Measurements from ENCODE around the genes RAVER1, SLC44A2 and CARM1.

DNA sequence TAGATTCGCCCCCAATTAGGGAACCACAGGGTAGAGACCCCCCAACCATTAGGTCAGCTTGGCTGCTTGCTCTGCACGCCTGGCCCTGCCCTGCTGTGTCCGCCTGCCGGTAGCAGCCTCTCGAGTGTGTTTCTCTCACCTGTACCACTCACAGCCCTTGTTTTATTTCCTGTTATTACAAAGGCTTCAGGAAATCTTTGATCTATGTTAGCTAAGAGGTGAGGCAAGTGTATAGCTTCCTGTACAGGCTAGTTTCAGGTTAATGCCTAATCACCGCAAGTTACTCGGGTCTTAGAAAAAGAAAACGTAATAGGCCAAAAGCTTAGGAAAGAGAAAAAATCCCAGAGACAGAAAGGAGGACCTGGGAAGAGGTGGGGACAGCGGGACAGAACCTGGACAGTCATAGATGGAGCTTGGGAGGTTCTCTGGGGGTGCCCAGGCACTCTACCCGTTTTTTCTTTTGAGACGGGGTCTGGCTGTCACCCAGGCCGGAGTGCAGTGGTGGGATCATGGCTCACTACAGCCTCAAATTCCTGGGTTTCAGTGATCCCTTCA is 23.2 kb upstream of the EIF3G start:
- PRO-cap: bidirectional peak, plus-strand start at position 251 of the sequence, minus-strand start at position 101 of the sequence
- RAMPAGE, long total RNA, 4 experiments: no peak in any of the 4 experiments

DNA sequence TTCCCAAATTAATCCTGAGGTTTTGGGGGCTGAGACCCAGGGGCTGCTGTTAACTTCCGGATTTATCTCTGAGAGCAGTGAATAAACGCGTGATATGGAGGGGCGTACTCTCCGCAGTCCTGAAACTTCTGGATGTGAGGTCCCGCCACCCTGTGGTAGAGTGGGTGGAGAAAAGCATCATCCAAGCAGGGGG is 671 bp downstream of the RAVER1 start:
- PRO-cap: no peak
- RAMPAGE, long total RNA, 4 experiments: no peak in any of the 4 experiments

GRCh38 chr19:10332955-10334003 is at the start of gene RAVER1:
Gene RAVER1 (minus strand): TSS chr19:10333529.
- PRO-cap: bidirectional peak, plus-strand start at chr19:10333326, minus-strand start at chr19:10333191; bidirectional peak, plus-strand start at chr19:10333709, minus-strand start at chr19:10333529
- RAMPAGE, long total RNA, 4 experiments: start-site peak on the plus strand in 1 of 4 experiments, at chr19:10333691-10333722 at its widest, 7 reads per replicate; start-site peak on the minus strand in 4 of 4 experiments, at chr19:10333510-10333529 at its widest, 24 to 601 reads per replicate

- PRO-cap: no peak
- RAMPAGE, long total RNA, 4 experiments: no peak in any of the 4 experiments
Observed at GRCh38 chr19:10417692-10418746, 2.3 kb upstream of the PDE4A start.

GRCh38 chr19:10431710-10432693 is 11.7 kb downstream of the PDE4A start:
- PRO-cap: bidirectional peak, plus-strand start at chr19:10432155, minus-strand start at chr19:10432031
- RAMPAGE, long total RNA, 4 experiments: no peak in any of the 4 experiments

- PRO-cap: unidirectional peak, plus-strand start at chr19:10602466; bidirectional peak, plus-strand start at chr19:10602833, minus-strand start at chr19:10602745
- RAMPAGE, long total RNA, 4 experiments: start-site peak on the plus strand in 4 of 4 experiments, at chr19:10602448-10602525 at its widest, 23 to 56 reads per replicate
Observed at GRCh38 chr19:10602043-10602948, 15.2 kb upstream of the AP1M2 start.

GRCh38 chr19:10624685-10625868 is at the start of gene SLC44A2:
Gene SLC44A2 (plus strand): TSS chr19:10625553.
- PRO-cap: bidirectional peak, plus-strand start at chr19:10625541, minus-strand start at chr19:10625458
- RAMPAGE, long total RNA, 4 experiments: start-site peak on the plus strand in 2 of 4 experiments, at chr19:10625535-10625576 at its widest, 29 to 61 reads per replicate

DNA sequence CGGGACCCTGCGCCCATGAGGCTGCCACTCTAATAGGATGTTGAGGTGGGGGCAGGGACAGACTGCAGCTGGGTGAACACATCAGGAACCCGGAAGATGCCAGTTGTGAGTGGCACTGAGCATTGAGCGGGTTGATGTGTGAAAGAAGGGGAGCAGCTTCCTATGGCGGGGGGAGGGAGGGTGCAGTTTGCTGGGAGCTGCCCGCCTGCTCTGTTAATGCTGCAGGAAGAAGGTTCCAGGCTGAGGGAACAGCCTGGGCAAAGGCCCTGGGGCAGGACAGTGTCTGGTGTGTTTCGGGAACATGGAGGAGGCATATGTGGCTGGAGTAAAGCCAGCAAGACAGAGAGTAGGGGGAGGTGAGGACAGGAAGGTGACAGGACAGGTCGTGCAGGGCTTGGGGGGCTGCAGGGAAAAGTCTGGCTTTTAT is 29.8 kb downstream of the DNM2 start:
- PRO-cap: unidirectional peak, plus-strand start at position 102 of the sequence
- RAMPAGE, long total RNA, 4 experiments: no peak in any of the 4 experiments

DNA sequence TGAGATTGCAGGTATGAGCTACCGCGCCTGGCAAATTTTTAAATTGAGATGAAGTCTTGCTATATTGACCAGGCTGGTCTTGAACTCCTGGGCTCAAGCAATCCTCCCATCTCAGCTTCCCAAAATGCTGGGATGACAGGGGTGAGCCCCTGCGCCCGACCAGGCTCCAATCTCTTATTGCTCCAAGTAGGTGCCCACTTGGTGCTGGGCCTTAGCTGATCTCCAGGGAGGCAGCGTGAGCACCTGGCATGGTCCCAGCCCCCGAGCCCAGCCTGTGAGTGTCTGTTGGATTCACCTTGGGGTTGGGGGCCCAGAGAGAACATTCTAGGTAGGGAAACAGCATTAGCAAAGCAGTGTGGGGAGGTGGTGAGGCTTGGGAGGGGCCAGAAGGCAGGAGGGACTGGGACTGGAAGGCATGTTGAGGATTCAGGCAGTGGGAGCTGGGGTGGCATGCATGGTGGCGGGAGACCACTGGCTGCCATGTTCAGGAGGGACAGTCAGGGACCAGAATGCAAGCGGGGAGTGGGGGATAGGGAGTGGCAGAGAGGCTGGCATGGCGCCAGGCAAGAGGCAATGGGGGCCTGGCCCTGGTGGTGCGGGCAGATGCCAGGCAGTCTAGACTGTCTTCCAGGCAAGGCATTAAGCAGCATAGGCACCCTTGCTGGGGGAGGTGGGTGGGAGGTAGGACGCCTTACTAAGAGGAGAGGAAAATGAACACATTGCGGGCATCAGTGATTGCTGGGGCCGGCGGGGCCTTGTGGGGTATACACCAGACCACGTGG is 45.7 kb downstream of the DNM2 start:
- PRO-cap: no peak
- RAMPAGE, long total RNA, 4 experiments: no peak in any of the 4 experiments

DNA sequence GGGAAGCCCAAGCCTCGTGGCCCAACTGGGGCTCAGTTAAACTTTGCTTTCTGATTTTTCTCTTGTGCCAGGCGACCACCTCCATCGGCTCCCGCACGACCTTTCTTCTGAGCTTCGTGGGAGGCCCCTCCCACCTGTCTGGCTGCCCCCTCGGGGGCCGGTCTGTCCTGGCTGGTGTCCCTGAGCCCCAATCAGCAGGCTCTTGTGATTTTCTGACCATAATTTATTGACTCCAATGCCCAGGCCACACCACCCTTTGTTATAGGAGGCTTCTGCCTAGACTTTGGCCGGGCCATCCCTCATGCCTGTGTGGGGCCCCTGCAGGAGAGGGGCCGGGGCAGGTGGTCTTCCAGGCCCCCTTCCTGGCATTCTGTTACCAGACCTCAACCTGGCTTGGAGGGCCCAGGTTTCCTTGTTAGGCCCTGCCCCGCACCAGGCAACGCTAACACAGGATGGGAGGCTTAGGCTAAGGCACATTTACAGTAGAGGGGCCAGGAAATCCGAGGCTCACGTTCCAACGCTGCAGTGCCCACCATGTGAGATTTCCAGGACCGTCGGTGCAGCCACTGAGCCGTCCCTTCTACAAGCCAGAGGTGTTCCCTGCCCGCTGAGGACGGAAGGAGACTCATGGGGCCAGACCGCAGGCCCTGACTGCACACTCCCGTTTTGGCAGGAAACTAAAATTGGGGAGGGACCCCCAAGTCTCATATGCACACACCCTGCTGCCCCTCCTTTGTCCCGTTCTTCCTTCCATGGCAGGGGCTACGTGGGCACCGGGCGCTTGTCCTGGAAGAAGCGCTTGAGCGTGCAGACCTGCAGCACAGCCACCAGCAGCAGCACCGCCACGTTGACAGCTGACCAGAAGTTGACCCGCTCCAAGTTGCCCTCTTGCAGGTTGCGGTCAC is 3.5 kb downstream of the TMED1 start:
- PRO-cap: no peak
- RAMPAGE, long total RNA, 4 experiments: no peak in any of the 4 experiments

GRCh38 chr19:10862974-10863616 is 8.3 kb upstream of the CARM1 start:
- PRO-cap: no peak
- RAMPAGE, long total RNA, 4 experiments: no peak in any of the 4 experiments

- PRO-cap: bidirectional peak, plus-strand start at chr19:10871458, minus-strand start at chr19:10871215; unidirectional peak, plus-strand start at chr19:10871542; unidirectional peak, plus-strand start at chr19:10871666
- RAMPAGE, long total RNA, 4 experiments: start-site peak on the plus strand in 2 of 4 experiments, at chr19:10871762-10872090 at its widest, 5 to 25 reads per replicate
Observed at GRCh38 chr19:10871284-10872212, at the start of gene CARM1. Gene CARM1 (plus strand): TSS chr19:10871553.

GRCh38 chr19:10896757-10897629 is 25.6 kb downstream of the CARM1 start:
- PRO-cap: no peak
- RAMPAGE, long total RNA, 4 experiments: no peak in any of the 4 experiments

DNA sequence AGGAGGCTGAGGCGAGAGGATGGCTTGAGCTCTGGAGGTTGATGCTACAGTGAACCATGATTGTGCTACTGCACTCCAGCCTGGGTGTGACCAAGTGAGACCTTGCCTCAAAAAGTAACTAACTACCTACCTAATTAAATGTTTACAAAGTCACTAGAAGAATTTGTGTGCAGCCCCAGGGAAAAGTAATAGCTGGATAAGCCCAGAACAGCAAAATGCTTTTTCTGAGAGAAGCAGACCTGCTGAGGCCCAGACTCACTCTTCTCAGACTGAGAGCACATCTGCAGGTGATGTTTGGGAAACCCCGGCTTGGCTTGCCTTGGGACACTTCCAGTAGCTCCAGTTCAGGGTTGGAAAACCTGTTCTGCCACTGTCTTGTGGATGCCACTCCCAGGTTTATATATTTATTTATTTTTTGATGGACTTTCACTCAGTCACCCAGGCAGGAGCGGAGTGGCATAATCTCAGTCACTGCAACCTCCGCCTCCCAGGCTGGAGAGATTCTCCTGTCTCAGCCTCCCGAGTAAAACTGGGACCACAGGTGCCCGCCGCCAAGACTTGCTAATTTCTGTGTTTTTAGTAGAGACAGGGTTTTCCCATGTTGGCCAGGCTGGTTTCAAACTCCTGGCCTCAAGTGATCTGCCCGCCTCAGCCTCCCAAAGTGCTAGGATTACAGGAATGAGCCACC is 8.0 kb upstream of the SMARCA4 start:
- PRO-cap: bidirectional peak, plus-strand start at position 433 of the sequence, minus-strand start at position 271 of the sequence
- RAMPAGE, long total RNA, 4 experiments: no peak in any of the 4 experiments

DNA sequence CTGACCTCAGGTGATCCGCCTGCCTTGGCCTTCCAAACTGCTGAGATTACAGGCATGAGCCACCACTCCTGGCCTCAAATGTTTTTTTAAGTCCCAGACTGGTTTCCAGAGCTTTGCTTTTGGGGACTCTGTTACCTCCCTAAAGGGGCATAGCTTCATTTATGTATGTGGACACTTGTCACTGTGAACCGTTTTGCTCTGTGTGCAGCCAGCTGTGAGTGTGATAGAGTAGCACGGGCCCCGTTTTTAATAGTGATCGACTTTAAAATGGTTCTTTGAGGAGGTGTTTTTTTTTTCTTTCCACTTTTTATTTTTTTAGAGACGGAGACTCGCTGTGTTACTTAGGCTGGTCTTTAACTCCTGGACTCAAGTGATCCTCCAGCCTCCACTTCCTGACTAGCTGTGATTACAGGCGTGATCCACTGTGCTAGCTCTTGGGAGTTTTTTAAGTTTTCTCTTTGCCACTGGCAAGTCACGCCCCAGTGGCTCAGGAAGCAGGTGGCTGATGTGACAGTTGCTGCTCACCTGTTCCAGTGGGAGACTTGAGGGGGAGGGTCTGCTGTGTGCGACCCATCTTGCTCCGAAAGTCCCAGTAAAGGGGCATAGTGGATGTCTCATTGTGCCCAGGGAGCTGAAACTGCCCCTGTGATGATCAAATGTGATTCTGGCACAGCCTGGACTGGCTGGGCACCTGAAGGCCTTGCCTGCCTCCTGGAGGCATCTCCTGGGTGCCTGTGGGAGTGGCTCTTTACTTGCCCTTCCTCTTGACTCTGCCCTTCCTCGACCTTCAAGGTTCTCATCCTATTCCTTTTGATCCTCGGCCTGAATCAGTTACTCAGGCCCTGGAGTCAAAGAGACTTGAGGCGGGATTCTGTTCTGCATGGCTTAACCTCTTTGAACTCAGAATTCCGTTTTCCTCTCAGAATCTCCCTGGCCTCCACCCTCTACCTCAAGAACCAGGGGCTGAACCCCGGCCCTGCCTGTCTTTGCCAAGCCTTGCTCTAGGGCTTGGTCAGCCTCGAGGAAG is 7.7 kb downstream of the SMARCA4 start:
- PRO-cap: no peak
- RAMPAGE, long total RNA, 4 experiments: no peak in any of the 4 experiments

DNA sequence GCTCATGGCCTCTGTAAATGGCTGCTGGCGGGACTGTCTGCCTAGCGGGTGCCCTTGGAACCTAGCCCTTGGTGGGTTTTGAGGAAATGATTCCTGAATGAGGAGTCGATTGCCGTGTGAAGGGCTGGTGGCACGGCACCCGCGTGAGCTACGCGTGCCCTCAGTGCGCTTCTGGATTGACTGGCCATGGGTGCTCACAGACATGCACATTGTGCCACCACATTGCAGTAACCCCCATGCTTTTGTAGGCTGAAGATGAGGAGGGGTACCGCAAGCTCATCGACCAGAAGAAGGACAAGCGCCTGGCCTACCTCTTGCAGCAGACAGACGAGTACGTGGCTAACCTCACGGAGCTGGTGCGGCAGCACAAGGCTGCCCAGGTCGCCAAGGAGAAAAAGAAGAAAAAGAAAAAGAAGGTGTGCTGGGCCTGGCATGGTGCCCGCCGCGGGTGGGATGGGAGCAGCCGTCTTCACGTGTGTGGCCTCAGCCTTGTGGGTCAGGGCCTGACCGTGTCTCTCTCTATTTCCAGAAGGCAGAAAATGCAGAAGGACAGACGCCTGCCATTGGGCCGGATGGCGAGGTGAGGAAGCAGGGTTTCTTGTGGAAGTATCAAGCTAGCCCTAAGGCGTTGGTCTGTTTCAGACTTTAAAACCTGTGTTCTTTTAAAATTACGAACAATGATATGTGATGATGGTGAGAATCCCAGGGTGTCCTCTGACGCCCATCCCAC is 35.3 kb downstream of the SMARCA4 start:
- PRO-cap: no peak
- RAMPAGE, long total RNA, 4 experiments: no peak in any of the 4 experiments

DNA sequence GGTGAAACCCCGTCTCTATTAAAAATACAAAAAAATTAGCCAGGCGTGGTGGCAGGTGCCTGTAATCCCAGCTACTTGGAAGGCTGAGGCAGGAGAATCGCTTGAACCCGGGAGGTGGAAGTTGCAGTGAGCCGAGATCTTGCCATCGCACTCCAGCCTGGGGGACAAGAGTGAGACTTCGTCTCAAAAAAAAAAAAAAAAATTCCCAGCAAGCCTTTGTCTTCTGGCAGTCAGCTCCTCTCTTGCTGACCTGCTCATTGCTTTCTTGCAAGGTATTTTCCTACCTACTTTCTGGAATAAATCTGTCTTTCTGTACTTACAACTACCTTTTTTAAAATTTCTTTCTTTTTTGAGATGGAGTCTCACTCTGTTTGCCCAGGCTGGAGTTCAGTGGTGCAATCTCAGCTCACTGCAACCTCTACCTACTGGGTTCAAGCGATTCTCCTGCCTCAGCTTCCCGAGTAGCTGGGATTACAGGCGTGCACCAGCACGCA is 14.9 kb downstream of the LDLR start:
- PRO-cap: no peak
- RAMPAGE, long total RNA, 4 experiments: no peak in any of the 4 experiments

DNA sequence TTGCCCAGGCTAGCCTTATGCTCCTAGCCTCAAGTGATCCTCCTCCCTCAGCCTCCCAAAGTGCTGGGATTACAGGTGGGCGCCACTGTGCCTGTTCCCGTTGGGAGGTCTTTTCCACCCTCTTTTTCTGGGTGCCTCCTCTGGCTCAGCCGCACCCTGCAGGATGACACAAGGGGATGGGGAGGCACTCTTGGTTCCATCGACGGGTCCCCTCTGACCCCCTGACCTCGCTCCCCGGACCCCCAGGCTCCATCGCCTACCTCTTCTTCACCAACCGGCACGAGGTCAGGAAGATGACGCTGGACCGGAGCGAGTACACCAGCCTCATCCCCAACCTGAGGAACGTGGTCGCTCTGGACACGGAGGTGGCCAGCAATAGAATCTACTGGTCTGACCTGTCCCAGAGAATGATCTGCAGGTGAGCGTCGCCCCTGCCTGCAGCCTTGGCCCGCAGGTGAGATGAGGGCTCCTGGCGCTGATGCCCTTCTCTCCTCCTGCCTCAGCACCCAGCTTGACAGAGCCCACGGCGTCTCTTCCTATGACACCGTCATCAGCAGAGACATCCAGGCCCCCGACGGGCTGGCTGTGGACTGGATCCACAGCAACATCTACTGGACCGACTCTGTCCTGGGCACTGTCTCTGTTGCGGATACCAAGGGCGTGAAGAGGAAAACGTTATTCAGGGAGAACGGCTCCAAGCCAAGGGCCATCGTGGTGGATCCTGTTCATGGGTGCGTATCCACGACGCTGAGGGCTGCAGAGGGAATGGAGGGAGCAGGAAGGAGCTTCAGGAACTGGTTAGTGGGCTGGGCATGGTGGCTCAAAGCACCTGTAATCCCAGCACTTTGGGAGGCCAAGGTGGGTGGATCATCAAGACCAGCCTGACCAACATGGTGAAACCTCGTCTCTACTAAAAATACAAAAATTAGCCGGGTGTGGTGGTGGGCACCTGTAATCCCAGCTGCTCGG is 24.1 kb downstream of the LDLR start:
- PRO-cap: no peak
- RAMPAGE, long total RNA, 4 experiments: no peak in any of the 4 experiments

DNA sequence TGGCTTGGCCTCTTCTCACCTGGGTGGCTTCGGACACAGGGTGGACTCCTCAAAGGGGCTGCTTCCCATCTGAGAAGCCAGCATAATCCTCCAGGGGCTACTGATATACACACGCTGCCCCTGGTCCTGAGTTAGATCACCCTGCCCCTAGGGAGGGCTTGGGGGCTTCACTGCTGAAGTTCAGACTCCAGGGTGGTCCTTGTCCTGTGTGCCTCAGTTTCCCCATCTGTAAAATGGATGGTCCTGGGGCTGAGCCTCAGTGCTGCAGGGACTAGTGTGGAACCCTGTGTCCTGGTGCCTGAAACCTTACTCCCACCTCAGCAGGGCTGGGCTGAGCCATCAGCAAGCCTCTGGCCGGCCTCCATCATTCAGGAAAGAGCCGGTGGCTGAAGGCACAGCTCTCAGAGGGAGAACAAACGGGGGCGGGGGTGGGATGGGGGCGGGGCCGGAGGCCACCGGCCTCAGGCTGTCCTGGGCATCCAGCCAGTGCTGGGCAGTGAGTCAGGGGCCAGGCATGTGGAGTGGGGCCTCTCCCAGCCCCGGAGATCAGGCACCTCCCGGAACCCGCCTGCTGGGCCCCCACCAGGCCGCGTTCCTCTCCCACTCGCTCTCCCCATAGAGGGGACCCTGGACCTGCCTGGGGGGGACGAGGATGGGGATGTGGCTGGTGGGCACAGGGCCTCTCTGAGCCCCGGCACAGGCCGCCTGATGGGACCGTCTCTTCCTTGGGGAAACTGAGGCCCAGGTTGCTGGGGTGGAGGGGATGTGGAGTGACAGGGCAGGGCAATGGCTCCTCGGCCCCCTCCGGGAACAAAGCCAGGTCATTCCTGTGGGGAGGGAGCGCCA is 13.1 kb downstream of the SPC24 start:
- PRO-cap: bidirectional peak, plus-strand start at position 562 of the sequence, minus-strand start at position 373 of the sequence
- RAMPAGE, long total RNA, 4 experiments: no peak in any of the 4 experiments

- PRO-cap: no peak
- RAMPAGE, long total RNA, 4 experiments: no peak in any of the 4 experiments
Observed at GRCh38 chr19:11180495-11180894, 16.9 kb downstream of the KANK2 start.